Mesangial cell (primary cell): ENCODE measurements around the gene COL8A1.

GRCh38 chr3:98845359-98846138 lies 55.9 kb downstream of the DCBLD2 start:
- RAMPAGE, long total RNA, result no peak

DNA sequence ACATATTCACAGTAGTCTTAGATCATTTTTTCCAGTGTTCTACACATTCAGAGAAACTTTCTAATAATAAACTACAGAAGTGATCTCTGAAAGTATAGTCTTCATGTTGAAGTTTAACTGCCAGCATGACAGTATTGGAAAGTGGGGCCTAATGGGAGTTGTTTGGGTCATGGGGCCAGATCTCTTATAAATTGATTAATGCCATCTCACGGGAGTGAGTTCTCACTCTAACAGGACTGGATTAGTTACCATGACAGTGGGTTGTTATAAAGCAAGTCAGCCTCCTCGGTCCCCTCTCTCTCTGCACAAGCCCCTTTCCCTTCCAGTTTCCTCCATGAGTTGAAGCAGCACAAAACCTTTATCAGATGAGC lies 29.4 kb downstream of the DCBLD2 start:
- RAMPAGE, long total RNA, result no peak

DNA sequence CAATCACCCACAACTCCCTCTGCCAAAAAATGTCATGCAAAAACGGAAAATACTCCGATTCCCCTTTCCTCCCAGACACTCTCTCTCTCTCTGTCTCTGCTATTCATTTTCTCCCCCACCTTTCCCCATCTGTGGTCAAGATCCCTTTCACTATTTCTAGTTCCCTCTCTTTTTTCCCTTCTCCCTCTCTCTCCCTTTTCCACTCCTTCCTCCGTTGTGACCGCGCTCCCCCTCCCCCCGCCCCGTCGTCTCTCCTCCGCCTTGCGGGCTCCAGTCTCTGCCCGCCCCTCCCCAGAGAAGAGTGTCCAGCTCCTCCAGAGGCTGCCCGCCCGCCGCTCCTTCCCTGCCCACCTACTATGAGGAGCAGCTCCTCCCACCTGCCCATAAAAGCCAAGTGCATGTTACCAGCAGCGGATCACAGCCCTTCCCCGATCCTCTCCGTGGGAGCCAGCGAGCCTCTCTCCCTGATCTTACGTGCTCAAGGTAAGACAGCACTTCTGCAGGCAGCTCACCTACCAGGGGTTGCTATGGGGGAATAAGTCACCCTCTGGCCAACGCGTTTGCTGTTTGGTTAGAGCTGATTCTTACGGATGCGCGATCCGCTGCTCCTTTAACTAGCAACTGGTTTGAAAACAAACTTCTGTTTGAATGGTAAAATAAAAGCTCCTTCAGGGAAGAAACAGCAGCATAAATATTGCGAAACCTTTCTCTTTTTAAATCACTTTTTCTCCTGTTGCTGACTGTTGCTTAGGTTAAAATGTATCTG lies at the start of gene COL8A1:
Gene COL8A1, plus strand, starts transcription at position 413 of the 766 bp plus-strand sequence.
- RAMPAGE, long total RNA, result start-site peak on the plus strand centred at position 424 of the sequence, 28 bp wide, 1,243 reads

GRCh38 chr3:99651488-99652053 lies 13.2 kb downstream of the COL8A1 start:
- RAMPAGE, long total RNA, result no peak

DNA sequence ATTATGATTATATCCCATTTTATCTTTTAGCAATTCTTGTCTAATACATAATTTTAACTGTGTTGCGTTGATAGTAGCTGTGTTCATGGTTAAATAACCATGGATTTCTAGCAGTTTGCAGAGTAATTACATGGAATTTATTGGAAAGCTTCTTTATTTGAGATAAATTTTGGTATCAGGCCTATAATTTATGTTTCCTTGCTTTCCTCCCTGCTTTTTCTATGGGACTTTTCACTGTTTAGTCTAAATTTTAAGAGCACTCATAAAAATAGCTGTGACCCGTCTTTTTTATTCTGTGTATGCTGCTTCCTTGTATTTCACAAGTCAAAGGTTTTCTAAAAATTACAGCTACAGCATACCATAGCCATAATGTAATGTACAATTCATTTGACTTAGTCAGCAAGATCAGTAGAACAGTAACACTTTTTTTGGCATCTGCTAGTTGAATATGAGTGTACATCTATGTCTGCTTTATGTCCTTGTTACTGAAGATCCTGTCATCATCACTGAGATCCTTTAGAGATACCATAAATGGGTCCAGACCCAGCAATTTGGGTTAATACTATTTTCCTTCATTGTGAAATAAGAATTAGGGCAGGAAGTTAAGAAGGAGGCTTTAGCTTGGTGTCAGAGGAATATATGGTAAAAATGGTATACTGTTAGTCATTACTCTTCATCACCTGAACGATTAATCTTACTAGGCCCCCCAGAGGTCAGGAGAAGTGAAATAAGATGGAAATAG lies 42.1 kb downstream of the CMSS1 start:
- RAMPAGE, long total RNA, result no peak

- RAMPAGE, long total RNA, result no peak
Observed at GRCh38 chr3:99966892-99967598, 147.3 kb downstream of the FILIP1L start.

- RAMPAGE, long total RNA, result no peak
Observed at GRCh38 chr3:100032201-100032658, 82.1 kb downstream of the FILIP1L start.

DNA sequence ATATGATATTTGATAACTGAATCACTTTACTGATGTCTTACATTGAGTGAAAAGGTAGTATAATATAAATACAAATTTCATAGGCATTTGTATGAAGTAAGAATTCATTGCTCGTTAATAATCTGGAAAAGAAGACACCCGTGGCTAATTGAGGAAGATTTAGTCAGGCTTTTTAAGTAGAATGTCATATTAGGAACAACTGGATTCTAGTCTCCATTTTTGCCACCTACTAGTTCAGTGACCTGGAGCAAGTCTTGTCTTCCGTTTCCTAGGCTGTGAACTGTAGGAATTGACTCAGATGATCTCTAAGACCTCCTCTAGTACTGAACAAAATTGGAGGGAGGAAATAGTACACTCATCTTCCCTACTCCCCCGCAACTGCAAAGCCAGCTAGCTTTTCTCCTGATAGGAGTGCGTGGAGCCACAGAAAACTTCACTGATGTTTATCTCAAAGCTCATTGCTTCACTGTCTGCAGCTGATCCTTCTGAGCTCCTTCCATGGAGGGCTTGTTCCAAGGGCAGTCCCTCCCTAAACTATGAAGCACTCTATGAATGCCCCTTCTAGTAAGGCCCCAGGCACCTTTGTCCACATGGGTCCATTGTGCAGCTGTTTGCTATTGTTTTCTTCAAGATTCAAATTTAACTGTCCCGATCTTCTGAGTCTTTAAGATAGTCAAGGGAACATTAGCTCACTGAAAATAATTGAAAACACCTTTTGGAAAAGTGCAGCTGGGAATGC lies 24.5 kb downstream of the FILIP1L start:
- RAMPAGE, long total RNA, result no peak

DNA sequence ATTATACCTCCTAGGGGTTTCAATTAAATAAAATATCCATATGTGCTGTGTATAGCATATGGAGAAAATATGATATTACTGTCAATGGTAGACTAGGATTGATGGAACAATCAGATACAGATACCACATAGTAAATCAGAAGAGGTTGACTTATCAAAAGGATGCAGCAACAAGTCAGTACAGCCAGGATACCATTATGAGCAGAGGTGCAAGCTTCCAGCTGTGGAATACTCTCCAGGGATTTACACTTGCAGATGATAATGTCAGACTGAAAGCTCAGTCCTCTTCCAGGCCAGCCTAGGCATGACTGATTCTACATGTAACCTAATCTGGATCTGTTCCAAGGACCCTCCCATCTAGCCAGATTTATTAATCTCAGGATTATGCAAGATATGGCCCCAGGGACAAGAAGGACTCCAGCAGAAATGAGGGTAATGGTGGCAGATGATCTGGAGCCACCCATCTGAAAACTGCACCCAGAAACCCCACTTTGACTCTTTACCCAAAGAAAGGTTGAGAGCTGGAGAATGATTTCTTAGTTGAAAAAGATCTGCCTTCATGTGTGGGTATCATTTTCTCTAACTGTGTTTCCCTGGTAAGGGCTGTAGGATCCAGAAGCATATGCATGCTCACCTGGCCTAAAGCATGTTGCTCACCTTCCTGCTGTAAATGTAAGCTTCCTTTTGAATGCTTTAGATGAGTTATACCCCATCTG lies 8.1 kb downstream of the FILIP1L start:
- RAMPAGE, long total RNA, result no peak

- RAMPAGE, long total RNA, result no peak
Observed at GRCh38 chr3:100136843-100137409, 22.6 kb upstream of the FILIP1L start.

DNA sequence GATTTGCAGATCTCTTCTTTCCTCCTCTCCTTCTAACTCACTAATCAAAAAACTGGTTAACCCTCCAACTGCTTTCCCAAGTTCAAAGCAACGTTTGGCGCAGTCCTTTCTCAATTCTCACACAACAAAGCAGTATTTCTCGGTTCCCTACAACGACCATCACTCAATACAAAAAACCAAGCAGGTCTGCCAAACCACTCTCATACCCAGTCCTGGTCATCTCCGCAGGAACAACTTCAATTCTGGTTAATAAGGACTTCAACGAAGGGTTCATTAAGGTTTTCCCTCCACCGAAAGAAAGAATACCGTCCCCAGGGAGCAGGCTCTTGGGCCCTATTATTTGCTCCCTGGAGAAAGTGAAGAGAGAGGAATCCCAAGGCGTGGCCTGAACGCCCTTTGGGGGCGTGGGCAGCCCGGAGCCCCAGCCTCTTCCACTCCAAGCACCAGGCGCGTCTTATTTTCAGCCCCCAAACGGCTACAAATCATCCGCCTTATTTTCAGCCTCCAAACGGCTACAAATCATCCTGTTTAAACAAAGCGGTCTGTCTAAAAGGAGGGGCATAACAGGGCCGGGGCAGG lies 556 bp upstream of the TMEM45A start:
- RAMPAGE, long total RNA, result no peak

DNA sequence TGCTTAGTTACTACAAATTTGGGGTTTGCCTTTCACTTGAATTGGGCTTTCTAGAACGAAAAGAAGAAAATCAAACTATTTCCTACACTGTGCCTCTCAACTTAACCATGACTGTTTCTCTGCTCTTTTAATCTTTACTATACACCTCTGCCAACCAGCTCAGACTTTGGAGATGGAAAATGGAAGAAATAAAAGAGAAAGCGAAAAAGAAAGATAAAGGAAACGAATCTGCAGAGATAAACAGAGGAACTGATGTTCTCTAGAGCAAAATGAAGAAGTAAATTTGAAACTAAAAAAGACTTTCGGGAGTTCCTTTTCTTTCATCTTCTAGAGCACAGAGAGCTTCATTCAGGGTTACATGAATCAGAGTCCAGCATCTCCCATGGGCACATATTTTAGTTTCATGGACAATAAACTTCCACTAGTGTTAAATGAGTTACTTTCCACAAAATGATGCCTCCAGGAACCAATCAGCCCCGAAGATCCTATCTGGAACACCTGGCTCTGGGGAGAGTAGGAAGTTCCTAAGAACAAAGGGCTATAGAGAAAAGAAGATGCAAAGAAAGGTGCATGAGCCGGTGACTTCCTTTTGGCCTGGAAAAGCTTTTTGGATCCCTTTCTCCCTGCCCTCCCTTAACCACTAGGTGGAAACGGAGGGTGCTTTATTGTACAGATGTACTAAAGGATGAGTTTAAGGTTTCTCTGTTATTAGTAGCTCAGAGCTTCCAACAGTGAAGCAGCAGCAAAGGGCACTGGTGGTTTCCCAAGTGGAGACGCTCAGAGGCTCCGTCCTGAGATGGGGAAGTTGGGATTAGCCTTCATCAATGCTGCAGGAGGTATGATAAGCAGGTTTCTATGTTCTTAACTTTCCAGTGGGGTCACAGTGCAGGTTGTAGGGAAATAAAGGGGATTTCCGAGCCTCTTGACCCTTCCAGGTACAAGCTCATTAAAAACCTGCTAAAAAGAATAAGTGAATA lies 6.1 kb upstream of the ADGRG7 start:
- RAMPAGE, long total RNA, result no peak

GRCh38 chr3:100682312-100683018 lies 26.8 kb upstream of the TFG start:
- RAMPAGE, long total RNA, result no peak

- RAMPAGE, long total RNA, result no peak
Observed at GRCh38 chr3:100710321-100711167, 1.2 kb downstream of the TFG start.

DNA sequence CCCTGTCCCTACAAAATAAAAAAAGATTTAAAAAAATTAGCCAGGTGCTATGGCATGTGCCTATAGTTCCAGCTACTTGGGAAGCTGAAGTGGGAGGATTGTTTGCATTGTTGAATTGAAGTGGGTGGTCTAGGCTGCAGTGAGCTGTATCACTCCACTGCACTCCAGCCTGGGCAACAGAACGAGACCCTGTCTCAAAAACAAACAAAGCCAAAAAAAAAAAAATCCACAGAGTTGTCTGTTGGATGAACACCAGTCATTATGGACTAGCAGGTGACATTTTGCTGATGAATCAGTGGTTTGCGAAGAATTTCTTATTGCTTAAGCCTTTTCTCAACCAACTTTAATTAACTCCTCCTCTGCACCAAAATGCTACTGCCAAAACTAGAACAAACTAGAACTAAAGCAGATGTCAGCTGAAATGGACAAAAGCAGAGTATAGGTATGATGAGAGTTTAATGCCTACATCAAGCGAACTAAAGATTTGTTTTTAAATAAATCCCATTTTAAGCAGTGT lies 28.6 kb downstream of the TFG start:
- RAMPAGE, long total RNA, result no peak

GRCh38 chr3:100914287-100914847 lies 78.9 kb downstream of the ABI3BP start:
- RAMPAGE, long total RNA, result no peak

DNA sequence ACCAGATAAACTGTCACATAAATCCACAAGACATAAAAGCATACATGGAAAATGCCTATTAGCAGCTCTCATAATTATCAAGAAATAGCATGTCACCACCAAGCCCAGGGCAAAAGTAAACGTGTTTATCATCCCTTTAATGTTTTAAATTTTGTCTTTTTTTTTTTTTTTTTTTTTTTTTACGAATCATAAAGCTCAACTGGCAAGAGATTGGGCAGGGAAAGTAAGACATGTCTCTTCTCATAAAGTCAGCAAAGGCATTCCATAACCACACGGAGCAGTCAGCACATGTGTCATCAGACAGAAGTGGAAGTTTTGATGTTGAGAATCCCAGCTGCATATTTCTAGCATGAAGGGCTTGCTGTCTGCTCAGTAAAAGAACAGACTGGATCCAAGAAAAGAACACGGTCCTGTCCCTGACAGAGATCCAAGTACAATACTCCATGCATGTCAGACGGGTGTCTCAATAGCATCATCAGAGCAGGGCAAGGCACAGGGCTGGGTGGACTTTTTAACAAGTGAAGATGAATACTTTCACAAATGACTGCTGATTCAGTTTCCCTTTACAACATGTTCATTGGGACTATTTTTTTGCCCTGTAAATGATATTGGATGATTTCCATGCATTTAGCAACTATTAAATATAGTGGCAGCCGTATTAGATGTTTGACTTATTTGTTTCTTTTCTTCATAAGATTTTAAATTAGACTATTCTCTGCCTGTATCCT lies 38.2 kb downstream of the ABI3BP start:
- RAMPAGE, long total RNA, result no peak

GRCh38 chr3:101430773-101431282 lies 82.2 kb downstream of the SENP7 start:
- RAMPAGE, long total RNA, result no peak

- RAMPAGE, long total RNA, result no peak
Observed at GRCh38 chr3:101517932-101518369, 4.9 kb upstream of the SENP7 start.

DNA sequence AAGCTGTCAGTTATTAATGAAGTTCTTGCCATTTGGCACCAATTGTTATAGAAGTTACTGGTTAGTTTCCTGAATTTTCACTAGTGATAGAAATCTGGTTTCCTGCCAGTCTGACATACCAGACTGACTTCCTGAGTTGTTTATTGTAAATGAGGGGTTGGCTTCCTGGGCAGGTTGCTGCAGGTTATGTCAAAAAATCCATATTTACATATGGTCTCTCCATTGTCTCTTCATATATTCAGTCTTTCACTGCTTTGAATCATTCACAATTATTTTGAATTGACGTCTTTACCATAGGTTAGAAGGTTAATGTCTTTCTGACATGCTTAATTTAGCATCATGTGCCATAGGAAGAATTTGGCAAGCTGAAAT lies 8.4 kb upstream of the SENP7 start:
- RAMPAGE, long total RNA, result no peak